Epithelial cell of alveolus of lung (primary cell): Measurements from ENCODE around the genes KDM6B and CHD3.

- RAMPAGE, long total RNA, result no peak
- RRBS, result no CpG with 5 or more reads among the region's 49 CpGs
Observed at GRCh38 chr17:7833546-7834384, at the start of gene KDM6B. TSS of gene KDM6B (plus strand) at chr17:7834217.

DNA sequence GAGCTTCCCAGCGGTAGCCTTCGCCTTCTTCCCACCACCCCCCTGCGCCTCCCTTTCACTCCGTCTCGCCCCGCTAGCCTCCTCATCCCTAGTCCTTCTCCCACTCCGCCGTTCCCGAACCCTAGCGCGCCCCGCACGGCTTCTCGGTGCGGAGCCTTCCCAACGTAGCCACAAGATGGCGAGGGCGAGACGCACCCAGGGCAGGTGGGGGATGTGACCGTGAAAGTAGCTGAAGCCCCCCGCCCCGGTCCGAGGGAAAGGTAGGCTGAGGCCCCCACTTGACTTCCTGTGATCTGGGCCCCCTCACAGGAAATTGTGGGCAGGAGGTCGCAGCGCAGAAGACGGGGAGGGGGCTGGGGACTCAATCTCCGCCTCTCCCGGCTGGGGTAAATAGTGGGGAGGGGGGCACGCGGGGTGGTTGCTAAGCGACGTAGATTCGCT is 844 bp downstream of the KDM6B start:
- RAMPAGE, long total RNA, result no peak
- RRBS, result no CpG with 5 or more reads among the region's 33 CpGs

DNA sequence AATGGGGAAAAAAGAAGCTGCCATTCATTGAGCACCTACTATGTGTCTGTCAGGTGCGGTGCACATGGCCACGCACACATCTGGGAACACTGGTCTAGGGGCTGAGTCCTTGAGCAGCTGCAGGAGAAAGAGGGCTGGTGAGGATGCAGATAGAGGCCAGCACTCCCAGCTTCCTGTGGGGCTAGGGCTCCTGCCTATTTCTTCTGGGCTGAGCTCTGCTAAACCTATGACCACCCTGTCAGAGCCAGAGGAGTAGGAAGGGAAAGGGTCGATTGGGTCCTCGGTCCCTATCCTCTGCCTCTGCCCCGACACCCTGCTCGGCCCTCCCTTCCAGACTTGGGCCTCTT is 4.2 kb upstream of the TMEM88 start:
- RAMPAGE, long total RNA, result no peak
- RRBS, result no CpG with 5 or more reads among the region's 6 CpGs

DNA sequence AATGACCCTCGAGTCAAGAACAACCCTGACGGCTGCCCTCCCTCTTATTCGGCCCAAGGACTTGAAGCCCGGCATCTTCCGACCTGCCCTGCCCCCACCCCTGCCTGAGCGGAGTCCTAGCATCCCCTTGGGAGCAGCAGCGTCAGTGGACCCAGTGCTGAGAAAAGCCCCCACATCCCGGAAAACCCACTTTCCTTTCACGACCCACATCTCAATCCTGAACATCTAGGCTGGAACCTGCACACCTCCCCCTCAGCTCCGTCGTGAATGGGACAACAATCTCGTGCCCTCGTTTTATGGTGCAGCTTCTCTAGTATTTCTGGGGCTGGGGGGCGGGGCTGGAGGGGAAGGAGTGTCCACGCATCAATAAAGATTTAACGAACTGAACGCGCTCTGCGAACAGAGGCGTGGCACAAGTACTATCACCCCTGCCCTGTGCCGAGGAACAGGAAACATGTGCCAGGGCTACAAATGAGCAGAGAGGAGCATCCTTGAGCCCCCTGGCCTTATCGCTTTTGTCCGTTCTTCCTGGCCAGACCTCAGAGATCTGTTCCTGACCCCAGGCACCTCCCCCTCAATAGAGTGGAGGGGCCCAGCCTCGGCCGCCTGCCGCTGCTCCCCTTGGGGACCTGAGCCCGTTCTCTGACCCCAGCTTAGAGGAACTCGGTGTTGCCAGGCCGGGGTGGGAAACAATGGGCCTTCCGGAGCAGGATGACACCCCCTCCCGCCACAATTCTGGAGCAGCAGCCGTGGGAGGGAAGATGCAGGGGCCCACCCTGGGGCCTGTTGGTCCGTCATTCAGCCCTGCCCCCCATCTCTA is 1.1 kb downstream of the TMEM88 start:
- RAMPAGE, long total RNA, result no peak
- RRBS, result 33% methylated on average over 1 of the region's 33 CpGs

GRCh38 chr17:7888595-7888974 is at the start of gene CHD3:
TSS of gene CHD3 (plus strand) at chr17:7888789.
- RAMPAGE, long total RNA, result no peak
- RRBS, result no CpG with 5 or more reads among the region's 9 CpGs

DNA sequence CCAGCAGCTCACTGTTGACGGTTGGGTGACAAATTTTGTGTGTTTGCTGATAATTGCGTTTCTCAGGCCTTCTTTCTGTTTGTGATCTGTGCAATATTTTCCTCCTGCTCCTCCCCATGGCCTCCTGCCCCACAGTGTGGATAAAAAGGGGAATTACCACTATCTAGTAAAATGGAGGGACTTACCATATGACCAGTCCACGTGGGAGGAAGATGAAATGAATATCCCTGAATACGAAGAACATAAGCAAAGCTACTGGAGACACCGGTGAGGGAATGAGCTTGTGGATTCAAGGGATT is 9.2 kb downstream of the CHD3 start:
- RAMPAGE, long total RNA, result no peak
- RRBS, result no CpG with 5 or more reads among the region's 5 CpGs

DNA sequence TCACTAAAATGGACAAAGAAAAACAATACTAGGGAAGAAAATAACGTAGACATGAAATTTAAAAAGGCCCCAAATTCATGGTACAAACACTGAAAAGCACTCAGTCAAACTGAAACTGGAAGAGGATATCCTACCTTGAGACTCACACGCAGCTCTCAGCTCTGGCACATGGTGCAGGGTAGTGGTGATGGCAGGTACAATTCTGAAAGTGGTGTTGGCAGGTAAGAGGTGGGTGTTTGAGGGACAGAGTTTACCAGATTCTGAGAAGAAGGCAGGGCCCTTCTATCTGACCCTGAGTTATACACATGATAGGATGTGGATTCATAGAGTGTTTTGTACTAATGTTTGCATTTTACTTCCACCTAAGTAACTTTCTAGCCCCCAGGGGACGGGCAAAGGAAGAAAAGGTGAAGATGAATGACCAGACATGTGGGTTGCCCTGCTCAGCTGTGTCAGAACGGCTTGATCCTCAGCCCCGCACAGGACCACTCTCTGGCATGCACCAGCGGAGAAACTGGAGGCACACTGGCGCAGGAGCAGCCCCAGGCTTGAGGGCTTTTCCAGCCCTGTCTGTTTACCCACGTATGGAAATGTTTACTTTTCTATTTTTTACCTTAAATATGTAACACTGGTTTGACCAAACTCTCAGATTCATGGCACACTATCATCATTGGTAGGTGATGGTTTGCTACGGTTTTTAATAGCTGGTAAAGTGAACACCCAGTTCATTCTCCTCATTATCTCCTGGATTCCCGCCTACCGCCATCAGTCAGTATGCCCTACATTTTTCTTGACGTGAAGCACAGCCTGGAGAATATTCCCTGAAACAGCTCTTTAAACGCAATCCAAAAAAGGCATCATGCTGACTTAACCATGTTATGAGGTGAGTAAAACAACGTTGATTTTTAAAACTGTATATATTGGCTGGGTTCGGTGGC is 19.7 kb downstream of the CNTROB start:
- RAMPAGE, long total RNA, result no peak
- RRBS, result no CpG with 5 or more reads among the region's 15 CpGs

- RAMPAGE, long total RNA, result no peak
- RRBS, result no CpG with 5 or more reads among the region's 15 CpGs
Observed at GRCh38 chr17:8048317-8048965, 9.6 kb downstream of the ALOX15B start.

DNA sequence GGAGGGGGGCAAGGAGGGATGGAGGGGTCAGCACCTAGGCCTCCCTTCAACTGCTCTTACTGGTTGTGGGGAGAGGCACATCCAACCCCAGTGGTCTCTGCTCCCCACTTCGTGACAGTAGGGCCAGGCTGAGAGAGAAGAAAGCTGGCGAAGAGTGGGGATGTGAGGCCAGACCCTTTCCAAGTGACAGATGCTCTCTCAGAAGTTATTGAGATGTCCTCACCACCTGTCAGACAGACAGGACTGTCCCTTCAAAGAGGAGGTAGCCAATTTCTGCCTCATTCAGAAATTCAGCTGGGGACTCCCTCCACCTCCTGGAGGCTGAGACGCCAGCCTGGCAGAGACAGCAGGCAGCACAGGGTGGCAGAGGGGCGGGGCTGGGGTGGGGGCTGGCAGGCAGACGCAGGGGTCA is 9.4 kb downstream of the PER1 start:
- RAMPAGE, long total RNA, result no peak
- RRBS, result no CpG with 5 or more reads among the region's 5 CpGs

DNA sequence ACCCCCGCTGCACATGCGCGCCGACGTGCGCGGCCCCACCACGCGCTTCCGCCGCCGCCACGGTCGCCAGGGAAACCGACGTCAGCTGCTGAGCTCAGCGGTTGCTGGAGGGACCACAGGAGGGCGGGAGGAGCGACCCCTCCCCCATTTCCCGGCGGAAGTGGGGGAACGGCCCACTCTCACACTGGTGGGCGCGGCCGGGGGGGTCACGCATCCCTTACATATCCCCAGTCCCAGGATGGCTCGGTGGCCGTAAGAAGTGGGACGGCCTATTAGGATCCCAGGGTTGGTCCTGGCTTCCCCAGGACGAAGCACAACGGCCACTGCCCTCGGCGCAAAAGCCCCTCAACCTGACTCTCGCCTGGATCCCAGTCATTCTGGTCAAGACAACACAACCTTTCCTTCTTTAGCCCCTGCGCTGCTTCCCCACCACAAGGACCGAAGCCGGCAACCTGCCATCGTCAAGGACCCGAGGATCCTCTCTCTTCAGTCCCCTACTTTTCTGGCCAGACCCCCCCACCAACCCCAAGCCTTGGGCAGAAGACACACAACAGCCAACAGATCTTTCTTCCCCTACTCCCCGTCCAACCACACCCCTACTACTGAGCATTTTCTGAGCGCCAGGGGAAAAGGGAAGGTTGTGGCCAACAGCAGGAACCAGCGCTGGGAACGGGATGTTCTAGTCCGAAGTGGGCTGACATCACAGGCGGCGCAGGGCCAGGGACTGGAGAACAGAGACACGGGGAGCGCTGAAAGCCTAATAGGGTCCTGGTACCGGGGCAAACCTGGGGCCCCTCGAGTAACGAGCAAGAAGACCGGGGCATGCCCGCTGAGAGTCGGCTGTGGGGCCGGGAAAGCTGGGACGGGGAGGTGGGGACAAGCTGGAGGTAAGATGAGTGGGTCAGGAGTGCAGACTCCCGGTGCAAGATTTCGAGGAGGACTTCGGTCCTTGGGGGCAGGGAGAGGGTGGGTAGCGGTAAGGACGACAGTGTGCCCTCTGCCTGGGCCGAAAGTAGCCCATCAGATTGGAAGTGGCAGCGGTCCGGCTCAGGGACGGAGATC is 627 bp downstream of the PER1 start:
- RAMPAGE, long total RNA, result no peak
- RRBS, result under 1% methylated on average over 11 of the region's 65 CpGs

DNA sequence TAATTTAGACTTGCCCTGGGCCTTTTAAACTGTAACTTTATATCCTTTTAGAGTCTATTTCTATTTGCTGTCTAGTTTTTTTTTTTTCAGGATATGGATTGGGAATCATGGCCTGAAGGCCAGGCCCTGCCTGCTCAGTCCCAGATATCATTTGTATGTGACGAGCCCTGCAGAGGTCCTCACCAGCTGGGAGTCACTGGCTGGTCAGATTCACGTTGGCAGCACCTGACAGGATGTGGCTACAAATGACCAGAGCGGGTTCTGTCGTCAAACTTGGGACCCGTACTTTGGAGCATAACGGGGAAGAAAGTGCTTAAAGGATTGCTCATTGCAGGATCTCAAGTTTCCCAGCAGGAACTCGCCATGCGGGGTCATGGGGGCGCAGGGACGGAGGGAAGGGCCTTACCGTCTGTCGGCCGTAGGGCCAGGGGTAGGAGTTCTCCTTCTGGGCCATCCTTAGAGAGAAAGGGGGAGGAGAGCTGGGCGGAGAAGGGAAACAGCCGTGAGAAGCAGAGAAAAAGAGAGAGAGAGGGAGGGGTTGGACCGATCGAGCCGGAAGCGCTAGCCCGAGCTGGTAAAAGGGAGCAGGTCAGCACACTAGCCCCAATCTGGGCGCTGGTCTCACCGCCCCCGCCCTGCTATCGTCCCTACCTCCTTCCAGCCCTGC is 471 bp downstream of the AURKB start:
- RAMPAGE, long total RNA, result no peak
- RRBS, result no CpG with 5 or more reads among the region's 24 CpGs

DNA sequence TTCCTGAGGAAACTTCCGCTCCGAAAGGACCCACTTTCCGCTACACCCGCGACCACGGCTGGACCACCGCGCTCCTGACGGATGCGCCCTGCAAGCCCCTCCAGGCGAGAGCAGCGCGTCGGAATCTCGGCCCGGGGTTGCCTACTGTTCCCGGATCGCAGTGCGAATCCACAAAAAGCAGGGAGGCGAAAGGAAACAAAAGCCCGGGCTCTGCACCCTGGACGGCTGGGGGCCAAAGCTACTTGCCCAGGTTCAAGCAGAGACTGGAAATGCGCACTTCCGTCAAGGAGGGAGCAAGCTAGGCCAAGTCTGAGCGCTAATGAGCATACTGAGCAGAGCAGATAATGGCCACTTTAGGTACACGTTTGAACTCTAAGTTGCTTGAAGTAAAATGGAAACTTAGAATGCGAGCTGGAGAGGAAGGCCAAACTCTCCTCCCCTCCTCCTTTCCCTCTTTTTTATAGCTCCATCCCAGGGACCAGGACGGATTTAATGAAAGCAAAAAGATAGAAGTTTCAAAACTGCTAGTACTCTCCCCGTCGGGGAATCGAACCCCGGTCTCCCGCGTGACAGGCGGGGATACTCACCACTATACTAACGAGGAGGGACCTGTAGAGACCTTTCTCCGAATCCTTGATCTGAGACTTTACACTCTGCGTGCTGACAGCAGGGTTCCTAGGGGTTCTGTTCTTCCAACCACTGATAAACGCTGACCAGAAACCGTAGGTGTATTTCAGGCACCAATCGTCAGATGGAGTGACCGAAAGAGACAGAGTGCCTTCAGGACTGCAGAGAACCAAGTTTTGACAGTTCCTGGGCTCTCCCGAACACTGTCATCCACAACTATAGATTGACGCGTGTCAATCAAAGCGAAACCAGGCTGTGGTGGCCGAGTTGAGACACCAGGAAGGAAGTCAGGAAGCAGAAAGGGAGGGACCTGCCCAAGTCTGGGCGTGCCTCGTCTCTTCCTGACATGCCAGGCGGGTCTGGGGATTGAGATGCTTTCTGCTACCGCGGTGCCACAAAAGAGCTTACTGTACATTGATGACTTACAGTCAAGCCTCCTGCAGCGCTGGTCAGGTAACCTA is 11.7 kb upstream of the AURKB start:
- RAMPAGE, long total RNA, result no peak
- RRBS, result 8% methylated on average over 5 of the region's 53 CpGs

DNA sequence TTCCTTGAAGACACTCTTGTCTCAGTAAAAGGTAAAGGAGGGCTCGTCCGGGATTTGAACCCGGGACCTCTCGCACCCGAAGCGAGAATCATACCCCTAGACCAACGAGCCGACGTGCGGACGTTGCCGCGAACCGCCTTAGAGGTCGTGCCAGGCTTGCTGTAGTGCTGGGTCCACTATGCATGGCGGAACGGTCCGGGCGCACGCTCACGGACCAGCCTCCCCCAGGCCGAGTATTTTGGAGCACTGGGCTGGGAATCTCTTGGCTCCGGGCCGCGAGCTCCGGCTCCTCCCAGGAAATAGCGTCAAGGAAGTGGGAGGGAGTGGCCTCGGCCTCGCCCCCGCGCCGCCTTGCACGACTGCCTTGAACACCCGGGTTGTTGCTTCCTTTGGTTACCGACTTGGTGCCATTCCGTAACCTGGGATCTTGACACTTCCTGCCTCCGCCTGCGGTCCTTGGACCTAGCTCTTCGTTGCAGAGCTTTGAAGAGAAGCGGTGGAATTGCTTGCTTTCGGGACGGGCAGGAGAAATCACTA is 12.5 kb upstream of the AURKB start:
- RAMPAGE, long total RNA, result no peak
- RRBS, result 1% methylated on average over 13 of the region's 42 CpGs

DNA sequence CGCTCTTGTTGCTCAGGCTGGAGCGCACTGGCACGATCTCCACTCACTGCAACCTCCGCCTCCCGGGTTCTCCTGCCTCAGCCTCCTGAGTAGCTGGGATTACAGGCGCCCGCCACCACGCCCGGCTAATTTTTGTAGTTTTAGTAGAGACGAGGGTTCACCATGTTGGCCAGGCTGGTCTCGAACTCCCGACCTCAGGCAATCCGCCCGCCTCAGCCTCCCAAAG is 1.1 kb upstream of the RPL26 start:
- RAMPAGE, long total RNA, result no peak
- RRBS, result no CpG with 5 or more reads among the region's 14 CpGs

DNA sequence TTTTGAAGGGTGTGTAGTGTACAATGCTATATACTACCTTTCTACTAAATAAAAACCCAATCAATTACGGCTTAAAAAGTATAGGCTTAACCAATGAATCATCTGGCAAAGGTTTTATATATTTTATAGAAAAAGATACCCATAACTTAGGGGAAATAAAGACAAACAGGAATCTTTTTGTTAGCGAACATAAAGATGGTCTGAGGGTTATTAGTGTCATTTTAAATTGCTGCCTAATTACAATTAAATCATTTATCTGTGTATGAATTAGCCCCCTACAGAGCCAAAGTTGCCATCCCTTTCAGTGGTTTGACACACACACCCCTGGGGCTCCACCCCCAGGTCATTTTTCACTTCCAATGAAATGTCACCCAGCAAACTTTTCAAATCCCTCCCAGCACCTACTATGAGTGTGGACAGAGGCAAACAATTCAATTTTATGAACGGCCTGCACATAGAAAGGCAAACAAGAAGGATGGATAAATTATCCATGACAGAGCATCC is 2.5 kb downstream of the MYH10 start:
- RAMPAGE, long total RNA, result no peak
- RRBS, result no CpG with 5 or more reads among the region's 3 CpGs

- RAMPAGE, long total RNA, result no peak
- RRBS, result no CpG with 5 or more reads among the region's 9 CpGs
Observed at GRCh38 chr17:8672869-8673161, 42.3 kb upstream of the MYH10 start.

GRCh38 chr17:8874215-8874560 is 6.7 kb upstream of the PIK3R6 start:
- RAMPAGE, long total RNA, result no peak
- RRBS, result 11% methylated on average over 2 of the region's 7 CpGs

- RAMPAGE, long total RNA, result no peak
- RRBS, result no CpG with 5 or more reads among the region's 3 CpGs
Observed at GRCh38 chr17:8889274-8889629, 21.8 kb upstream of the PIK3R6 start.

DNA sequence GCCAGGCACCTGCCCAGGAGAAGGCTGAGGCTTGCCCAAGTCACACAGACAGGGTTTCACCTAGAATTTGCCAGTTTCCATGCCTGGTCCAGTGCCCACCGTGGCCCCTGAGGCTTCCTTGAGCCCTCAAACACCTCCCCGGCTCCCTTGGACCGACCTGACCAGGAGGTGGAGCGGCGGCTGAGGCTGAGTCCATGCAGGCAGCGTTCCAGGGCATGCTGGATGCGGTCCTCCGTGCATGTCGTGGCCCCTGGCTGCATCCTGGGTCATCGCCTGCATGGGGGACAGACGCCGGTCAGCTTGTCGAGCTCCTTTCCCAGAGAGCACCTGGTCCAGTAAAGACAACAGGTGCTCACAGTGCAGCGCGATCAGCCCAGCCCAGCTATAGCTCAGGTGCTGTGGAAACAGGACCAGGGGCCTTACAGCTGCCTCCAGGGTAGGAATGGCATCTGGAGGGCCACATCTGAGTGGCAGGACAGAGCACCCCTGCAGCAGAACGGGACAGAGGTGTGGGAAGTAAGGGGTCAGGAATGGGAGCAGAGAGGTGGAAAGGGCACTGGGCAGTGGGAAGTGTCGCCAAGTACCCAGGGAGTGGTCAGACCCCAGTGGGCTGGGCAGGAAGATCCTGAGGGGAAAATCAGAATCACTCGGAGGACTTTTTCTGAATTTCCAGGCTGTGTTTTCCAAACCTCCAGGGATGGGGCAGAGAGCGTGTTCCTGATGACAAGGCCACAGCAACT is 43.9 kb upstream of the PIK3R6 start:
- RAMPAGE, long total RNA, result no peak
- RRBS, result no CpG with 5 or more reads among the region's 19 CpGs

DNA sequence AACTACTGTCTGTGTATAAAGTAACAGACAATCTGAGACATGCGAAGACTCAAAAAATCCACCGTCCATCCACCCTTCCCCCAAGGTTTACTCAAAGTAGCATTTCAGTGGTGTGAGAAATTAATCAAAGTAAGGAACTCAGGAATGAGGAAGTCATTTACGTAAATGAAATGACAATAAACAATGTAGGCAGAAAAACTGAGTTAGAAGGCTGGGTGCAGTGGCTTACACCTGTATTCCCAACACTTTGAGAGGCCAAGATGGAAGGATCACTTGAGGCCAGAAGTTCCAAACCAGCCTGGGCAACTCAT is 19.7 kb upstream of the NTN1 start:
- RAMPAGE, long total RNA, result no peak
- RRBS, result no CpG with 5 or more reads among the region's 3 CpGs